ENCODE results near the genes SMG7, ARPC5 and APOBEC4.

DNA sequence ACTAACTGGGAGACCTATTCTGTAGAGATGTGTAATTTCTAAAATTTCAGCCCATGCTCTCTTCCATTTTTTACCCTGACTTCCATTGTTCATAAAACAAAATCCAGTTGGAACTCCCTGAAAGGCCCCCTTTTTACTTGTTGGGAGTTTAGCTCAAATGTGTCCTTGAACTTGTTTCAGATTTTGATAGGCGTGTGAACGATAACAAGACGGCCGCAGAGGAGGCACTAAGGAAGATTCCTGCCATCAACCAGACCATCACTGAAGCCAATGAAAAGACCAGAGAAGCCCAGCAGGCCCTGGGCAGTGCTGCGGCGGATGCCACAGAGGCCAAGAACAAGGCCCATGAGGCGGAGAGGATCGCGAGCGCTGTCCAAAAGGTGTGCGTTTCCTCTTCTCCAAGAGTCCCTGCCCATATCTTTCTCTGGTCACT is 49.8 kb upstream of the LAMC2 start:
- PRO-cap, 3 experiments, result no peak in any of the 3 experiments
- RAMPAGE, long total RNA, result no peak
- RRBS, 2 experiments, result no CpG with 5 or more reads among the region's 11 CpGs

DNA sequence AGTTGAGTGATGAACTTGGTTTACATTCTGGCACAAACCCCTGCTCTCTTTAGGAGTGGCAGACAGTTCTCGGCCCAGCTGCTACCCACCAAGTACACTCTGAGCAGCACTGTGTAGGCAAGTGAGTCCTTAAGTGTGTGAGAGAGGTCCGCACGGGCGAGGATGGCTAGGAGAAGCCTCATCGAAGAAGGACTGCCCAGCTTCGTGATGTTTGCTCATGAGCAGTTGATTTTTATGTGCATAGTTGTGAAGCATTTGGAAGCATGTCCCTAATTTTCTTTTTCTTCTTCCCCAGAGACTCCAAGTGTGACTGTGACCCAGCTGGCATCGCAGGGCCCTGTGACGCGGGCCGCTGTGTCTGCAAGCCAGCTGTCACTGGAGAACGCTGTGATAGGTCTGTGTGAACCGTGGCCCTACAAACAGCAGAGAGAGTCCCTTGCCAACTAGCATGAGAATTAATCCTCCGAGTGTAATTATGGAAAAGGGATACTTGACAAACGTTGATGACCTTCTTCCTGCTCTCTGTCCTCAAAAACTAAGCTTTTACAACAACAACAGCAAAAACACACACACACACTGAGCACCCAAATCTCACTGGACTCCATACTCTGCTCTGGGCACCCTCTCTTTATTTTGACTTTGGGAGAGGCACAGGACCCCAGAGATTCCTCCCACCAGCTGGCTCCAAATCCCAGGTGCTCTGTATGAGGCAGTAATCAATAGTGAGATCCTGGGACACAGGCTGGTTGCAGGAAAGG is 32.2 kb downstream of the LAMC2 start:
- PRO-cap, 3 experiments, result no peak in any of the 3 experiments
- RAMPAGE, long total RNA, result no peak
- RRBS, 2 experiments, result no CpG with 5 or more reads among the region's 14 CpGs

DNA sequence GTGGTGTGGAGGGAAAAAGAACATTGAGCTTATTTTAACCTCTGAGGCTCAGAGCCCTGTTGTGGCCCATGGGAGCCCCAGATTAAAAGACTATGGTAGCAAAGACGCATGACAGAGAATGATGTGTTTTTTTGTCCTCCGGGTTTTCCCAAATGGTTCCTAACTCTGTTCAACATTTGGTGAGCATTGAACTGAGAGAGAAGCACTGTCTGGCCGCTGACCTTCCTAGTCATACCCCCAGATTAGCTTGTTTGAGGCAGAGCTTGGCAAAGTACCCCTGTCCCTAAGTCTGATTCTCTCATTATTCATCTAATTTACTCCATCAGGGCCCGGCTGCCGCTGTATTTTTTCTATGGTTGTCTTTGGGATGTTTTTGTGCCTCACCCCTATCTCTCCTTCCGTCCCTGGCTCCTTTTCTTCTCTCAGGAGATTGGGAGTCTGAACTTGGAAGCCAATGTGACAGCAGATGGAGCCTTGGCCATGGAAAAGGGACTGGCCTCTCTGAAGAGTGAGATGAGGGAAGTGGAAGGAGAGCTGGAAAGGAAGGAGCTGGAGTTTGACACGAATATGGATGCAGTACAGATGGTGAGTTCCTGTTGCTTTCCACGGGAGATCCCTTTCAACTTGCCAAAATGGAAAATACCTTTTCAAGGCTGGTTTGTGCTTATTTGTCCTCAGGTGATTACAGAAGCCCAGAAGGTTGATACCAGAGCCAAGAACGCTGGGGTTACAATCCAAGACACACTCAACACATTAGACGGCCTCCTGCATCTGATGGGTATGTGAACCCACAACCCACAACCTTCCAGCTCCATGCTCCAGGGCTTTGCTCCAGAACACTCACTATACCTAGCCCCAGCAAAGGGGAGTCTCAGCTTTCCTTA is 53.8 kb downstream of the LAMC2 start:
- PRO-cap, 3 experiments, result no peak in any of the 3 experiments
- RAMPAGE, long total RNA, result no peak
- RRBS, 2 experiments, result no CpG with 5 or more reads among the region's 10 CpGs

DNA sequence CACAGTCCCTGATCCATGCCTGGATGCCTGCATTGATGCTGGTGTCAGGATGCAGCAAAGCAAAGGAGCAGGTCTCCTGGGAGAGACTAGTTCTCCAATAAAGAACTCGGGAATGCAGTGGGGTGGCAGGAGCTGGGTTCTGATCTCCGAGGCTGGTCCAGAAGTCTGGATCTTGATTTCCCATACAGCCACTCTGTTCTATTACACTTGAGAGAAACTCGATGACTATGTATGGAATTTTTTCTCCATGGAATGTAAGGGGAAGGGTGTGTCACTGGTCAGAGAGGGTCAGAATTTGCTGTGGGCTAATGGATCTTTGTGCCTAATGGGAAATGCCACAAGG is 86.1 kb downstream of the LAMC2 start:
- PRO-cap, 3 experiments, result no peak in any of the 3 experiments
- RAMPAGE, long total RNA, result no peak
- RRBS, 2 experiments, result no CpG with 5 or more reads among the region's 3 CpGs

- PRO-cap, 3 experiments, result no peak in any of the 3 experiments
- RAMPAGE, long total RNA, result no peak
- RRBS, 2 experiments, result no CpG with 5 or more reads among the region's 9 CpGs
These were observed 105.7 kb downstream of the LAMC2 start for GRCh38 chr1:183291686-183292326.

GRCh38 chr1:183331067-183331738 is 87.0 kb downstream of the NMNAT2 start:
- PRO-cap, 3 experiments, result no peak in any of the 3 experiments
- RAMPAGE, long total RNA, result no peak
- RRBS, 2 experiments, result no CpG with 5 or more reads among the region's 10 CpGs

GRCh38 chr1:183472170-183472618 is at the start of gene SMG7:
Gene SMG7 (plus strand): TSS chr1:183472499.
- PRO-cap, 3 experiments, result peak in 3 of 3 experiments; most common plus-strand start chr1:183472499 (in 1); most common minus-strand start chr1:183472265 (in 1)
- RAMPAGE, long total RNA, result no peak
- RRBS, 2 experiments, result under 1 to 1% methylated on average over 18 to 20 of the region's 43 CpGs

DNA sequence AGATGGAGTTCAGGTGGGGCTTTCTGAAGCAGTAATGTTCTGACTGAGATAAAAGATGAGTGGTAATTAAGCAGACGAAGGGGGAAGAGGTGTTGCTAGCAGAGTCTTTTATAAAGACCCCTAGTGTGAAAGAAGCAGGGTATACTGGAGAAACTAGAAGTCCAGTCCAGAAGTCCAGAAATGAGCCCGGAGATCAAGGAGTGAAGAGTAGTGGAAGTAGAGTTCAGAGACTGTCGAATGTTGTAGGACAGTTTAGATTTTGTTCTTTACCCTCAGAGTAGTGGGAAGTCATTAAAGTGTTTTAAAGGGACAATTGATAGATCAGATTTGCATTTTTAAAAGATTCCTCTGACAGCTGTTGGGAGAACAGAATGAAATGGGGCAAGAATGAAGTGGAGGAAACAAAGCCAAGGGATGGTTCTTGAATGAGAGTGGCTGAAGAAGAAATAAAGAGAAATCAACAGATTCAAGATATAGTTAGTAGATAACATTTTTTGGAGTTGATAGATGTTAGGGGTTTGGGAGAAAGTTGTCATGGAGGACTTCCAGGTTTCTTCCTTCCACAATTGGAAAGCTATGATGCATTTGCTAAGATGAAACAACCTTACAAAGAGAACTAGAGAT is 39.2 kb downstream of the SMG7 start:
- PRO-cap, 3 experiments, result no peak in any of the 3 experiments
- RAMPAGE, long total RNA, result no peak
- RRBS, 2 experiments, result no CpG with 5 or more reads among the region's 3 CpGs

DNA sequence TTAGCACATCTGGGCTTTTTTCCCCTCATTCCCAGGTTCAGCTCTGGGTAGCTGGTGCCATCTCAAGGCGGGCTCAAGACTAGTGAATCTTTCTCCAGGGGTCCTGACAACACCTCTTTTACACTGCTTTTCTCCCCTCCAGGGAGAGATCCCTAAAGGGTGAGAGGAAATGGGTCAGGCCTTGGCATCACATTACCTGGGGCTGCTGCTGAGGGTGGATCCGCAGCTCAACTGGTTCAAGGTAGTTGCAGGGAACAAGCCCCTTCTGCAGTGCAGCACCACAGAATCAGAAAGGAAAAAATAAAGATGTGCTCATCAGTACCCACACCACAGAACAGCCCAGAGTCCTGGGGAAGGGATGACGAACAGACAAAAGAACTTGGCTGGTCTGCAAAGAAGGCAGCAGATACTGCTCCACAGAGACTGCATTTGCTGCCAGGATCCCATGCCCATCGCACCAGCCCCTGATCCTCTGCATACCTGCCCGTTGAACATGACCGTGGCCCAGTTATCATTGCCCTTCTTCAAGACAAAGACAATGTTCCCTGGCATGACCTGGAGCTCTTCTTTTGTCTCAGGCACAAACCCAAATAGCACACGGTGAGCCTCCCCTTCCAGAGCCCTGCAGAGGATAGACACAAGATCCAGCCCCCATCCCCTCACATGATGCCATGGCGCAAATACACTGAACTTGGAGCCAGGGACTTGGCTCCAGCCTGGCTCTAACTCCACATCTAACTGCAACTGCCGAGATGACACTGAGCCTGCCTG is 23.4 kb downstream of the NCF2 start:
- PRO-cap, 3 experiments, result no peak in any of the 3 experiments
- RAMPAGE, long total RNA, result no peak
- RRBS, 2 experiments, result no CpG with 5 or more reads among the region's 9 CpGs

GRCh38 chr1:183604902-183605357 is 14.7 kb upstream of the NCF2 start:
- PRO-cap, 3 experiments, result peak in 2 of 3 experiments; most common plus-strand start chr1:183605175 (in 1); most common minus-strand start chr1:183604993 (in 2)
- RAMPAGE, long total RNA, result no peak
- RRBS, 2 experiments, result no CpG with 5 or more reads among the region's 9 CpGs

DNA sequence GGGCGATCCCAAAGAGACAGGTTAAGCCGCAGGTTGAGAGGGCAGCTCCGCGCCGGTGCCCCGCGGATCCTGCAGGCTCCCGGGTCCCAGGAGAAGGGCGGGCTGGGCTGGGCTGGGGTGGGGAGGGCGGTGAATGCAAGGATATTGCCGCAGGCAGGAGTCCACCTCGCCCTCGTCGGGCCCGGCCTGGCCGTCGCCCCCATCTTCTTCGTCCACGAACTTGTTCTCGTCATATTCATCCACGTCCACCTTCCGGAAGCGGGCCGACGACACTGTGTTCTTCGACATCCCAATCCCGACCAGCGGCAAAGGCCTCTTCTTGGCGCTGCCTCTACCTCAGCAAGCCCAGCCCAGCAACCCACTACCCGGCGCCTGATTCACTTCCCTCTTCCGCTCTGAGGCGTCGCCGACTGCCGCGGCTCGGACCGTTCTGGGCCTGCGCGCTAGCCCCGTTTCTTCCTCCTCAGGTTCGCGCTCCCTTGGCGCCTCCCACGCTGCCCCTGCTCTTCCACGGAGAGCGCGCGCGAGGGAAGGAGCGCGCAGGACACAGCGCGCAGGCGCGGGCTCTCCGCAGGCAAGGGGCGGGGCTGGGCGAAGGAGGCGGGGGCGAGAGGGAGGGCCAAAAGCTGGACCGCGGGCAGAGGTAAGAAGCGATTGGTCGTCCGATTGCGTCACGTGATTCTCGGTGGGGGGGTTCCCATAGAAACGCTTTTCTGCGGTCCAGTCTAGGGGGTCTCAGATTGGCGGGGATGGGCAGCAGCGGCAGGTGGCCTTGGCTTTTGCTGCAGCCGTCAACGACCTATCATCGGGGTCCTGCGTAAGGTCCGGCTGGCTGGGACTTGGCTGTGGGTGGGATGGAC is at the start of gene ARPC5:
Gene ARPC5, minus strand, starts transcription at position 412 of the 860 bp plus-strand sequence.
- PRO-cap, 3 experiments, result peak in 3 of 3 experiments; most common plus-strand start position 738 of the sequence (in 3); most common minus-strand start position 374 of the sequence (in 2)
- RAMPAGE, long total RNA, result start-site peak on the minus strand centred at position 356 of the sequence, 105 bp wide, 314 and 170 reads in 2 replicates
- RRBS, 2 experiments, result 2 to 3% methylated on average over 20 of the region's 79 CpGs

DNA sequence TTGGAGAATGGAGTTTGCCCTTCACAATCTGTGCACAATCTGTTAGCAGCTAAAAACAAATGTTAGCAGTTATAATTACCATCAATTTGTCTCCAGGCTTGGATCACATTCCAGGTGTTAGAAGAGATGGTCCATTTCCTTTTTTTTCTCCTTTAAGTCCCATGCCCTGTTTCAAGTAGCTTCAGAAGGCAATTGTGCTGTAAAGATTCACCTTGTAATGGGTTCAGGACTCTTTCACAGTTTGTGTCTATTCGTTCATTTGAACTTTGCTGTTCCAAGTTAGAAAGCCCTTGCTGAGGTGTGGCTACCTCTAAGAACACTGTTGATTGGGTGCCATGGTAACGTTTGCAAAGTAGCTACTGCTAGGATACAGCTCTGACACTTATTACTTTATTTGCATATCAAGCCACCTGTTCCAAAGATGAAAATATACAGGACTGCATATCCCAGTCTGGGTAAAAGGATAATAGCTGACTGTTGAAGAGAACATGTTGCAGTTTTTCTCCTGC is at the start of gene APOBEC4:
Gene APOBEC4, minus strand, starts transcription at position 324 of the 509 bp plus-strand sequence.
- PRO-cap, 3 experiments, result no peak in any of the 3 experiments
- RAMPAGE, long total RNA, result no peak
- RRBS, 2 experiments, result no CpG with 5 or more reads among the region's 2 CpGs

- PRO-cap, 3 experiments, result no peak in any of the 3 experiments
- RAMPAGE, long total RNA, result no peak
- RRBS, 2 experiments, result no CpG with 5 or more reads among the region's 6 CpGs
These were observed 600 bp upstream of the RGL1 start for GRCh38 chr1:183804163-183804877.

GRCh38 chr1:183806731-183807281 is 1.9 kb downstream of the RGL1 start:
- PRO-cap, 3 experiments, result no peak in any of the 3 experiments
- RAMPAGE, long total RNA, result no peak
- RRBS, 2 experiments, result no CpG with 5 or more reads among the region's 3 CpGs

DNA sequence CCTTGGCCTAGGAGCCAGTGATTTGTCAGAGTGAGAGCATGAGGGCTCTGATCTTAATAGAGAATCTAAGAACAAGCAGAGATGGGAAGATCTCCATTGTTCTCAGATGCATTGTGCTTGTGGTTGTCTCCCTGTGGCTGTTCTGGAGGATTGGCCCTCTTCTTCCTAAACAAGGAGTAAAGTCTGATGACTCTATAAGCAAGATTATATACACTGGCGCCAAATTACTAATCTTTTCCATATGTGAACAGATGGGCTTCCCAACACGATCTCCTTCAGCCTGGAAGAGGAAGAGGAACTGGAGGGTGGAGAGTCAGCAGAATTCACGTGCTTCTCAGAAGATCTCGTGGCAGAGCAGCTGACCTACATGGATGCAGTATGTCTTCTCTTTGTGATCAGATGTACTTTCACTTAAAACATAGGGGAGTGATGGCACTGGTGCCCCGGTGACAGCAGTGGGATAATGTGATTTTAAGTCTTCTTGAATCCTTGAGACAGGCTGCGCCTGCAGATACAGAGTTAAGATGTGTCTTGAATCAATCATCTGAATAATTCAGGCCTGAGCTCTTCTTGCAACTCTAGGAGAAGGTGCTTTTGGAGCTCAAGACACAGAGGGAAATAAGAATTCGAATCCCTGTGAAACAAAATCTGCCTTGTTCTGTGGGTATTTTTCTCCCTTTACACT is 78.8 kb downstream of the RGL1 start:
- PRO-cap, 3 experiments, result no peak in any of the 3 experiments
- RAMPAGE, long total RNA, result no peak
- RRBS, 2 experiments, result no CpG with 5 or more reads among the region's 7 CpGs

DNA sequence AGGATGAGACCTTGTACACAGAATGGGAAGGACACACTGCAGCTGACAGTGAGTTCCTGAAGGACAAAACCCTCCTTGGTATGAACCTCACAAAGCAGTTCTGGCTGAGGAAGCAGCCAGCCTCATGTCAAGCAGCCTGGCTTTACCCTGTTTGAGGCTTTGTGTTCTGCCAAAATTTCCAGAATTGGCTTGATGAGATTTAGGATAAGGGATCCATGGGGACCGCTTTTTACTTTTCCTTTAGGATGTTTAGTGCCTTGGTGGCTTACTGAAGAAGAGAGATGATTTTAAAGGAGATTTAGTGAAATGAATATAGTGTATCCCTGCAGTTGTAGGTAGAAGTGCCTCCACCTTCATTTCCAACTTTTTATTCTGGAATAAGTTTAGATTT is 93.8 kb downstream of the RGL1 start:
- PRO-cap, 3 experiments, result no peak in any of the 3 experiments
- RAMPAGE, long total RNA, result no peak
- RRBS, 2 experiments, result no CpG with 5 or more reads among the region's 1 CpG

DNA sequence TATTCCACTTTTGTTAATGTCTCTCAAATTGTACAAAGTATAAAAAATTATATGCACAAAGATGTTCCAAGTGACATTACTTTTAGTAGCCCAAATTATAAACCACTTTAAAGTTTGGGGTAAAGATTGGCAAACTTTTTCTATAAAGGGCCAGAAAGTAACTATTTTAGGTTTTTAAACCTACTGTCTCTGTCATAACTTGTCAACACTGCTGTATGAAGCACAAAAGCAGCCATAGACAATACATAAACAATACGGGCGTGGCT is 22.0 kb downstream of the TSEN15 start:
- PRO-cap, 3 experiments, result no peak in any of the 3 experiments
- RAMPAGE, long total RNA, result no peak
- RRBS, 2 experiments, result no CpG with 5 or more reads among the region's 2 CpGs

GRCh38 chr1:184518548-184519504 is 132.0 kb downstream of the C1orf21 start:
- PRO-cap, 3 experiments, result peak in 1 of 3 experiments; most common minus-strand start chr1:184518965 (in 1)
- RAMPAGE, long total RNA, result no peak
- RRBS, 2 experiments, result no CpG with 5 or more reads among the region's 5 CpGs

DNA sequence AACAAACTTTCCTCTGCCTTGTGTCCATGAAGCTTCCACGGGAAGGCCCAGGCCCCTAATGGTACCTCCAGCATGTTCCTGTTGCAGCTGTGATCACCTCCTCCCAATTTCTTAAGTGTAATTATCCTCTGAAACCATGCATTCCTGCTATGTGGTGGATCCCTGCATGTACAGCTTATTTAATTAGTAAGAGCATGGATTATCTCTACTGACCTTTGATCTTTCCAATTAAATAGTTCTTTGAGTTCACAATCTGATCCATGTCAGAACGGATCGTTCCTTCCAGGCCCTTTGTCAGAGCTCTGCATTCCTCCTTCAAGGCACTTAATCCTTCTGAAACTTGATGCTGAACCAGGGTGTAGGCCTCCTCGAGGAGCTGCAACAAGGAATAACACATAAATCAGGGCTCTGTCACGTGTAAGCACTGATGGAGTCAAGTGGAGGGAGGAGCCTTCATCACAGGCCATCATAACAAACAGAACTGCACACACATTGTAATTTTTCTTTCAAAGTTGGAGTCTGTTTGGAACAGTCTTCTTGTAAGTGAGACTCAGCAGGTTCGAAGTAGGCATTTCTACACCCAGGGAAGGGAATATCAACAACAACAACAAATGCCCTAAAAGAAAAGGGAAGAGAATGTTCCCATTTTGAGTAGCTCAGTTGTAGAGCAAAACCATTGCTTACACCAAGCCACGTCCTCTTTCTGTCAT is 68.5 kb upstream of the EDEM3 start:
- PRO-cap, 3 experiments, result peak in 1 of 3 experiments; most common plus-strand start position 459 of the sequence (in 1); most common minus-strand start position 335 of the sequence (in 1)
- RAMPAGE, long total RNA, result no peak
- RRBS, 2 experiments, result no CpG with 5 or more reads among the region's 7 CpGs

DNA sequence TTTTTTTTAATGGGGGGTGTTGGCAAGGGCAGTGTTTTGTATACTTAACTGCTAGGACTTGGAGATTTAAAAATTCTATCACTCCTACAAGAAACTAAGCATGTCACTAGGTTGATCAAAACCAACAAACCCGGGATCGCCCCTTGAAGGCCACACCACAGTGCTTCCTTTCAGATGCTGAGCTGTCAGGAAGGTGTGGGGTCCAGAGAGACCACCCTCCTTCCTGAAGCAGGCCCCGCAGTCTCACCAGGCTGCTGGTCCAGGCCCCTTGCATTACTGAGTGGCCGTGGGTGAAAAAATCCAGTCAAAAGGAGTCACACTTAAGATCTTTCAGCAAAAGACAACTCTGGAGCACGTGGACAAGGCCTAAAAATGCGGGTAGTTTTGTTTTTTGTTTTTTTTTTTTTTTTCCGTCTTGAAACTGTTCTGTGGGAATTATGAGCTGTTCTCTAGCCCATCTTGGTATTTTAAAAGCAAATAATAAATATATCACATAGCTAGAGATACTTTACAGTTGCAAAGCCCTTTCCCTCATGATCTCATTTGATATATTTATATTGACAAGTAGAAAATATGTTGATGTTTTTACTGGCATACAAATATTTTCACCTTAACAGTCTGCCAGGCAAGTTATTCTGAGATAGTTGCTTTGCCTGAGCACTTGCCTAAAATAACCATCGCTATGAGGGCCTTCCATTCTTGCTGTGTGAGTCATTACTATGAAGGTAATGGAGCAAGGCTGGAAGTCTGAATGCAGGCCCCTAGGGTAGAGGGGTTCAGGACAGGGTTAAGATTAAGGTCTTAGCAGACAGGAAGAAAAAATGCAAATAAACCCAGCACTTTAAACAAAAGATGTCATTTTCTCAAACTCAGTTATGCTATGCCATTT is 73.2 kb upstream of the EDEM3 start:
- PRO-cap, 3 experiments, result peak in 1 of 3 experiments; most common plus-strand start position 714 of the sequence (in 1)
- RAMPAGE, long total RNA, result no peak
- RRBS, 2 experiments, result no CpG with 5 or more reads among the region's 8 CpGs

Data from skeletal muscle tissue (tissue), 7 donors.